ENCODE measurements around a stretch of chr16.

- RAMPAGE, long total RNA, result no peak
- RRBS, result no CpG with 5 or more reads among the region's 15 CpGs
PRO-cap:
- standard, result no peak
- CoPRO, capped RNA only, 2 experiments, result no peak in any of the 2 experiments
- CoPRO, capped and uncapped RNA, 2 experiments, result no peak in any of the 2 experiments
- CoPRO, uncapped RNA only, 2 experiments, result no peak in any of the 2 experiments
CAGE:
- cytosol, long polyA plus RNA, result no peak
- long polyA plus RNA, result no peak
- nucleolus, long total RNA, result no peak
- nucleus, long polyA plus RNA, result no peak
Observed at GRCh38 chr16:10737395-10737927, 6.2 kb upstream of the NUBP1 start.

DNA sequence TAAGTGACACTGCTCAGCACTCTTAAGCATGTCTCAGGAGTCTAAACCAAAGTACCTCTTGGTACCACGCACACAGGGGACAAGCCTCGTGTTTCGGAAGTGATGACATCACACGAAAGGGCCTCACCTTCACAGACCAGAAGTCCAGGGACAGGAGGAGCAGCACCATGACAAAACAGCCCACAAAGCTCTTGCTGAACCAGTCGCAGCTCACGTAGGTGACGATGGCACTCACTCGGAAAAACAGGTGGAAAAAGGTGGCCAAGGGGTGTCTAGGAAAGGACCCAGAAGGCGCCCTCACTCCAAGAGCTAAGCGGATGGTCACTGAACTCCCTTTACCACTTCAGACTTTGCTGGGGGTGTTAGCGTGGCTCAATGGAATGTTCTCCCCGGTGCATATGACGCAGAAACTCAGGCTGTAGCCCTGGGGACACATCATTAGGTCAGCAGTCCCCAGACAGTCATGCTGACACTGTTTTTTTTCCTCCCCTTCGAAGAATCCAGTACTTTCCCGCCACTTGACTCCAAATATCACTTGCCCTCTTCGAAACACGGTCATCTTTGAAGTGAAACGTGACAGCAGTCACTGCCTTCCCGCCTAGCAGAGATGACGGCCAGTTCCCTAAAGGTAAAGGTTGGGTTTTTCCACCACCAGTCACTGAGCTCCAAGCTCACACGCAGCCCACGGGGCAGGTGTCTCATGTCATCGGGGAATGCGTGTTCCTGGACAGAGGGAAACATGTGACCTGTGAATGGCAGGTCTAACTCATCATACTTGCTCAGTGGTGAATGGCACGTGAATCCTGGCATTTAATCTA, 31.4 kb downstream of the NUBP1 start:
- RAMPAGE, long total RNA, result no peak
- RRBS, result no CpG with 5 or more reads among the region's 25 CpGs
PRO-cap:
- standard, result no peak
- CoPRO, capped RNA only, 2 experiments, result no peak in any of the 2 experiments
- CoPRO, capped and uncapped RNA, 2 experiments, result no peak in any of the 2 experiments
- CoPRO, uncapped RNA only, 2 experiments, result no peak in any of the 2 experiments
CAGE:
- cytosol, long polyA plus RNA, result no peak
- long polyA plus RNA, result no peak
- nucleolus, long total RNA, result no peak
- nucleus, long polyA plus RNA, result no peak

- RAMPAGE, long total RNA, result no peak
- RRBS, result no CpG with 5 or more reads among the region's 4 CpGs
PRO-cap:
- standard, result no peak
- CoPRO, capped RNA only, 2 experiments, result no peak in any of the 2 experiments
- CoPRO, capped and uncapped RNA, 2 experiments, result no peak in any of the 2 experiments
- CoPRO, uncapped RNA only, 2 experiments, result no peak in any of the 2 experiments
CAGE:
- cytosol, long polyA plus RNA, result no peak
- long polyA plus RNA, result no peak
- nucleolus, long total RNA, result no peak
- nucleus, long polyA plus RNA, result no peak
Observed at GRCh38 chr16:10832246-10832781, 13.7 kb upstream of the TVP23A start.

DNA sequence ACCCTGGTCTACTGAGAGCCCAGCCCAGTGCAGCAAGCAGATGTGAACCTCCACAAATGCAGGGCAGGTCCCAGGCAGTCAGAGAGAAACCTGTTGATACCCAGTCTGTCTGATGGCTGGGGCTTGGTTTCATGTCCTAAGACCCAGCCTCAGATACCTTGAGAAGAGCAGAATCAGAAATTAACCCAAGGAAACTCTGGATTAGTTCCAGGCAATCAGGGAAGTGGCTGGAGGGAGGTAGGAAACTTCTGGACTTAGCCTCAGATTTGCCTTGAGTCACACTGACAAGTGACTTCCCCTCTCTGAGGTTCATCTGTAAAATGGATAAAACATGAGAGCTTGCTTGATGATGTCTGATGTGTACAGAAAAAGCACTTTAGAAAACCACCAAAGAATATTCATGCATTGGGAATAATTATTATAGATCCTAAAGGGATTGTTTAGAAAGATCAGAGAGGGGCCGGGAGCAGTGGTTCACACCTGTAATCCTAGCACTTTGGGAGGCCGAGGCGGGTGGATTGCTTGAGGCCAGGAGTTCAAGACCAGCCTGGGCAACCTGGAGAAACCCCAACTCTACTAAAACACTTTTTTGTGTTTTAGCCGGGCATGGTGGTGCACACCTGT, 3.6 kb downstream of the CIITA start:
- RAMPAGE, long total RNA, result no peak
- RRBS, result no CpG with 5 or more reads among the region's 4 CpGs
PRO-cap:
- standard, result no peak
- CoPRO, capped RNA only, 2 experiments, result no peak in any of the 2 experiments
- CoPRO, capped and uncapped RNA, 2 experiments, result no peak in any of the 2 experiments
- CoPRO, uncapped RNA only, 2 experiments, result no peak in any of the 2 experiments
CAGE:
- cytosol, long polyA plus RNA, result no peak
- long polyA plus RNA, result no peak
- nucleolus, long total RNA, result no peak
- nucleus, long polyA plus RNA, result no peak

GRCh38 chr16:10938865-10939454, 3.3 kb downstream of the DEXI start:
- RAMPAGE, long total RNA, result no peak
- RRBS, result no CpG with 5 or more reads among the region's 4 CpGs
PRO-cap:
- standard, result no peak
- CoPRO, capped RNA only, 2 experiments, result no peak in any of the 2 experiments
- CoPRO, capped and uncapped RNA, 2 experiments, result no peak in any of the 2 experiments
- CoPRO, uncapped RNA only, 2 experiments, result no peak in any of the 2 experiments
CAGE:
- cytosol, long polyA plus RNA, result no peak
- long polyA plus RNA, result no peak
- nucleolus, long total RNA, result no peak
- nucleus, long polyA plus RNA, result no peak

DNA sequence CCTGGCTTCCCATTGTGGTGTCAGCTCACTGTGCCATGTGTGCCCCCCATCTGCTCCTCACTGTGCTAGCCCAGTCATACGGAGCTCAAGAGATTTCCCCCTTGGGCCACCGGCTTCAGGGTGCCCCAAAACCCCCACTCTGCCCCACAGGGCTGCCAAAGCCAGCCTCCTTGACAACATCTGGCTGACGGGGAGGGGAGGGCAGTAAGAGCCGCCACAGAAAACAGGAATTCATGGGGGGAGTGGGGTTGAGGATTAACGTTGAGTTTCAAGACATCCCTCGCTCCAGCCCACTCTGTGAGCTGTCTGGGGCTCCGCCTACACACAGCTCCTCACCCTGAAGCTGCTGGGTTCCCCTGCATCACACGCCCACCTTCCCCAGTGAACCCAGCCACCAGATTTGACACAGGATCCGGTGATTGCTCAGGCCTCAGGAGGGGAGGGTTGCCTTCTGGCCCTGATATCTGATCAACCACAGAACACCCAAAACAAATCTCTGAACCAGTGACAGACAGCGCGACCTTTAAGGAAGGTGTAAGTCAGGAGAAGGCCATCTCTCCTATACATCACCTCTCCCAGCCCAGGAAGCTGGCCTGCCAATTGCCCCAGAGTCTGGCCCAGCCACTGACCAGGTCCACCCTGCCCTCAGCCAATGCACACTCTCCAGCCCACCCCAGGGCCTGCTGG, 132.0 kb downstream of the CLEC16A start:
- RAMPAGE, long total RNA, result no peak
- RRBS, result no CpG with 5 or more reads among the region's 11 CpGs
PRO-cap:
- standard, result no peak
- CoPRO, capped RNA only, 2 experiments, result no peak in any of the 2 experiments
- CoPRO, capped and uncapped RNA, 2 experiments, result no peak in any of the 2 experiments
- CoPRO, uncapped RNA only, 2 experiments, result no peak in any of the 2 experiments
CAGE:
- cytosol, long polyA plus RNA, result no peak
- long polyA plus RNA, result no peak
- nucleolus, long total RNA, result no peak
- nucleus, long polyA plus RNA, result no peak

DNA sequence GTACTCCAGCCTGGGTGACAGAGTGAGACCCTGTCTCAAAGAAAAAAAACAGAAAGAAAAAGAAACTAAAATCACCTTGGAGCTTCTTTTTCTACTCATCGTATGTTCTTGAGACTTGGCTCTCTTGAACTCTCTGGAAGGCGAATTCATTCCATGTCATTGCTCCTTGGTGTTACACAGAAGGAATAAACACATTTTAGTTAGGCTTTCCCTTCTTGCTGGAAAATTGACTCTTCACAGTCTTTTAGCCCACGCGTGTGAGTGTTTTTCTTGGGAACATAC, 142.4 kb downstream of the SOCS1 start:
- RAMPAGE, long total RNA, result no peak
- RRBS, result no CpG with 5 or more reads among the region's 4 CpGs
PRO-cap:
- standard, result unidirectional peak, minus-strand start at position 148 of the sequence
- CoPRO, capped RNA only, 2 experiments, result peak in 2 of 2 experiments; most common plus-strand start position 199 of the sequence (in 1); most common minus-strand start position 148 of the sequence (in 2)
- CoPRO, capped and uncapped RNA, 2 experiments, result no peak in any of the 2 experiments
- CoPRO, uncapped RNA only, 2 experiments, result no peak in any of the 2 experiments
CAGE:
- cytosol, long polyA plus RNA, result no peak
- long polyA plus RNA, result no peak
- nucleolus, long total RNA, result no peak
- nucleus, long polyA plus RNA, result no peak

DNA sequence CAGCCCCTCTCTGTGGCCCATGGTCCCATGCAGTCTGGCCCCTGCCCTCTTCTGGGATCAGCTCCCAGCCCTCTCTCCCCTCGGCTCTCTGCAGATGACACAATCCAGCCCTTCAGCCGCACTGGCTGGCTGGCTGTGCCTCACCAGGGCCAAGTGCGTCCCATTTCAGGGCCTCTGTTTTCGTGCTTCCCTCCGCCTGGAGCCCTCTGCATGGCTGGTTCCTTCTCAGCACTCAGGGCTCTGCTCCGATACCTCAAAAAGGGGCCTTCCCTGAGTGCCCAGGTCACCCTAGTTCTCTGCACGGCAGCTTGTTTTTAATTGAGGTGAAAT, 124.3 kb downstream of the SOCS1 start:
- RAMPAGE, long total RNA, result no peak
- RRBS, result no CpG with 5 or more reads among the region's 7 CpGs
PRO-cap:
- standard, result no peak
- CoPRO, capped RNA only, 2 experiments, result no peak in any of the 2 experiments
- CoPRO, capped and uncapped RNA, 2 experiments, result no peak in any of the 2 experiments
- CoPRO, uncapped RNA only, 2 experiments, result no peak in any of the 2 experiments
CAGE:
- cytosol, long polyA plus RNA, result no peak
- long polyA plus RNA, result no peak
- nucleolus, long total RNA, result no peak
- nucleus, long polyA plus RNA, result no peak

DNA sequence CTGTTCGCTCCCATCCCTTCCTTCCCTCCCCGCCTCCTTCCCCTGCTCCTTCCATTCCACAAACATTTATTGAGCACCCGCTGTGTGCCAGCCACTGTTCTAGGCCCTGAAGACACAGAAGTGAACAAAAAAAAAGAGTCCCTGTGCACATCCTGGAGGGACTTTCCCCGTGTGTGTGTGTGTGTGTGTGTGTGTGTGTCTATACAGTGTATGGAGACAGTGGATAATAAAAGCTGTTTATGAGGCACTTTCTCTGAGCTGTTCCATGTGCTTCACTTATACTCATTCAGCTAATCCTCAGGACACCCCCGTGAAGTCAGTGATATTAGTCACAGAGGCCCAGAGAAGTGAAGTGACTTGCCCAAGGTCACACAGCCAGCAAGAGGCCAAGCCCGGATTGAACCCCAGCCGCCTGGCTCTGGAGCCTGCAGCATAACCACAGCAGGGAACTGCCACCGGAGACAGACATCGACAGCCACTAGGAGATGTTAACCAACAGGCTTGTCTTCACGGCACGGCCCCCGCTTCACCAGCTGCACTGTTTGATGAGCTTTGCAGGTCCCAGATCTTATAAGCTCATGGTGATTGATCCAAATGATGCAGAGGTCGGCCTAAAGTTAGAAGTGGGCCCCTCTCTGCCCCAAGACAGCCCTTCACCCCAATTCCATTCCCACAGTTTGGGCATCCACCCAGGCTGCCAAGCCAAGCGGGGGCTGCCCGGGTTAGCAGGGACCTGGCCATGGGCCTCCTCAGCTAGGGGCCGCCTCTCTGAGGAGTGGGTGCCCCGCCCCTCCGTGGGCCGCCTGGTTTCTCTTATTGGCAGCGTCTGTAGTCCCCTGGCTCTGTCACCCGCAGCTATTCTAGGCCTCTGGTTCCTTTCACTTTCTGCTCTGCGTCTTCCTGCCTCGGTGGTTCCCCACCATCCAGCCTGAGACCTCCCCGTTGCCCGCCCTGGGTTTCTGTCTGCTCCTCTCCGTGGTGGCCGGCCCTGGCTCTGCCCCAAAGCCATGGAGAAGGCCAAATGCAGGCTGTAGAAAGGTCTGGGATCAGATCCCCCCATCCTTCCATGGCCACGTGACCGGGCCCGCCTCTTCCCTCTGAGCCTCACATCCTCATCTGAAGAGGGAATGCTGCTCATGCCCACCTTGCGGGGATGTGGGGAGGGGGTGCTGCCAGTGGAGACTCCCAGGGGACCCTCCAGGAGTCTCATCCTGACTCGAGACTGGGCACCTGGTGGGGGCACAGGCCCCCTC, 30.9 kb downstream of the SOCS1 start:
- RAMPAGE, long total RNA, result no peak
- RRBS, result 84% methylated on average over 3 of the region's 32 CpGs
PRO-cap:
- standard, result no peak
- CoPRO, capped RNA only, 2 experiments, result no peak in any of the 2 experiments
- CoPRO, capped and uncapped RNA, 2 experiments, result no peak in any of the 2 experiments
- CoPRO, uncapped RNA only, 2 experiments, result no peak in any of the 2 experiments
CAGE:
- cytosol, long polyA plus RNA, result no peak
- long polyA plus RNA, result no peak
- nucleolus, long total RNA, result no peak
- nucleus, long polyA plus RNA, result no peak

DNA sequence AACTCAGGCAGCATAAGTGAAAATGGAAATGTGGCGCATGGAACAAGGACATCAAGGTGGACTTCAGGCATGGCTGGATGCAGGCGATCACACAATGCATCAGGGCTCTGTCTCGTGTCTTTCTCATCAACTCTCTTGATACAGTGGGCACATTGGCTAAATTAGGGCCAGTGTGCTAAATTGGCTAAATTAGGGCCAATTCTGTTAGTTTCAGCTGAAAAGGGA, 17.7 kb downstream of the SOCS1 start:
- RAMPAGE, long total RNA, result no peak
- RRBS, result no CpG with 5 or more reads among the region's 3 CpGs
PRO-cap:
- standard, result no peak
- CoPRO, capped RNA only, 2 experiments, result peak in 2 of 2 experiments; most common minus-strand start position 93 of the sequence (in 1)
- CoPRO, capped and uncapped RNA, 2 experiments, result peak in 2 of 2 experiments; most common minus-strand start position 120 of the sequence (in 1)
- CoPRO, uncapped RNA only, 2 experiments, result peak in 1 of 2 experiments; most common minus-strand start position 163 of the sequence (in 1)
CAGE:
- cytosol, long polyA plus RNA, result no peak
- long polyA plus RNA, result no peak
- nucleolus, long total RNA, result no peak
- nucleus, long polyA plus RNA, result no peak

DNA sequence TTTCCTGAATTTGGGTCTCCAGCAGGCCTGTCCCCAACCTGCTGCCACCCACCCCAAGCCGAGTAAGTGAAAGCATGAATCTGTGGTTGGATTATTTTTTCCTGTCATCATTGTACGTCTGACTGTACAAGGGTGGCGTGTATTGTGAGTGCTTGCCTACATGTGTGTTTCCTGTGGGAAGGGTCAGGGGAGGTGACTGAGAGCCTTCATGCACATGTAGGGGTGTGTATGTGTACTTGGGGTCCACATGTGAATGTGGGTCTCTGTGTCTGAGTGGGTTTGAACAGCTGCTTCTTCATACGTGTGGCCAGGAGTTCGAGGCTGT, 5.3 kb downstream of the TNP2 start:
- RAMPAGE, long total RNA, result no peak
- RRBS, result no CpG with 5 or more reads among the region's 5 CpGs
PRO-cap:
- standard, result no peak
- CoPRO, capped RNA only, 2 experiments, result no peak in any of the 2 experiments
- CoPRO, capped and uncapped RNA, 2 experiments, result no peak in any of the 2 experiments
- CoPRO, uncapped RNA only, 2 experiments, result no peak in any of the 2 experiments
CAGE:
- cytosol, long polyA plus RNA, result no peak
- long polyA plus RNA, result no peak
- nucleolus, long total RNA, result no peak
- nucleus, long polyA plus RNA, result no peak

DNA sequence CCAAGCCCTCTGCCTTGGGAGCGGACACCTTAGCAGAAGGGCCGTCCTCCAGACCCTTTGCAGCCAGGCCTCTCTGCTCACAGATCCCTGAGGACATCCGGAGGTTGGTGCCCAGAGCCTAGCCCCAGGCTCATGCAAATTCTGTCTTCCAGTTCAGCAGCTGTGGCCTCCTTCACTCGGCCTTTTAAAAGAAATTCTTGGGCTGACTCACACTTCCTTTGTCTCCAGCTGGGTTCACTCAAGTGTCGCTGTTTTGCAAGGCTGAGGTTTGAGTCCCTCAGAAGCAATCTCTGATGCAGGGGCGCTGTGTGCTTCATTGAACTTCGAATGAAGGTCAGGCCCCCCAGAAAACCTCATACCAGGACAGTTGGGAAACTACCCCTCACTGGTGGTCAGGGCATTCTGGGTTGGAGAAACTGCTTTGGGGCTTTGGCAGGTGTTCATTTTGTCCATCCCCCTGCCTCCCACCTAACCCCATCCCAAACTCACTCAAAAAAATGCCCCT, 16.7 kb upstream of the RMI2 start:
- RAMPAGE, long total RNA, result no peak
- RRBS, result no CpG with 5 or more reads among the region's 7 CpGs
PRO-cap:
- standard, result no peak
- CoPRO, capped RNA only, 2 experiments, result no peak in any of the 2 experiments
- CoPRO, capped and uncapped RNA, 2 experiments, result no peak in any of the 2 experiments
- CoPRO, uncapped RNA only, 2 experiments, result no peak in any of the 2 experiments
CAGE:
- cytosol, long polyA plus RNA, result no peak
- long polyA plus RNA, result no peak
- nucleolus, long total RNA, result no peak
- nucleus, long polyA plus RNA, result no peak

GRCh38 chr16:11329015-11329681, 16.1 kb upstream of the RMI2 start:
- RAMPAGE, long total RNA, result no peak
- RRBS, result no CpG with 5 or more reads among the region's 10 CpGs
PRO-cap:
- standard, result no peak
- CoPRO, capped RNA only, 2 experiments, result no peak in any of the 2 experiments
- CoPRO, capped and uncapped RNA, 2 experiments, result no peak in any of the 2 experiments
- CoPRO, uncapped RNA only, 2 experiments, result no peak in any of the 2 experiments
CAGE:
- cytosol, long polyA plus RNA, result no peak
- long polyA plus RNA, result no peak
- nucleolus, long total RNA, result no peak
- nucleus, long polyA plus RNA, result no peak

DNA sequence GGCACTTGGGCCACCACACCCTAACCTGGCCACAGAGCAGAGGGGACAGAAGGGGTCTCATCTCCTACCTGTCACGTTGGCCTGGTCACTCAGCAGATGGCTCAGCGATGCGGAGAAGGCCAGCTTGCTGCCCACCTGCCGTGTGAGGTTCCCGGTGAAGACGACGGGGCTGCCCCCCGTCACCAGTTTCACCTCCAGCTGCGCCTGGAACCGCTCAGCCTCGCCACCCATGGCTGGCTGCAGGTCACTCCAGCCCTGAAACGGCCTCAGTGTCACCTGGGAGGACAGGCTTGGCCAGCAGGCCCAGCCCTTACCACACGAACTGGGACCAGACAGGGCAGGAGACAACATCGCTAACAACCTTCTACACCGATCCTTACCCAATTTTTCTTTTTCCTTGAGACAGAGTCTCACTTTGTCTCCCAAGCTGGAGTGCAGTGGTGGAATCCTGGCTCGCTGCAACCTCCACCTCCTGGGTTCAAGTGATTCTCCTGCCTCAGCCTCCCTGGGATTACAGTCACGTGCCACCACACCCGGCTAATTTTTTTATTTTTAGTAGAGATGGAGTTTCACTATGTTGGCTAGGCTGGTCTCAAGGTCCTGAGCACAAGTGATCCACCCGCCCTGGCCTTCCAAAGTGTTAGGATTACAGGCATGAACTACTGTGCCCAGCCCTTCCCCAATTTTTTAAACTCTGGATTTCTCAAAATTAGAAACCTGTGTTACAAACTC, 64.8 kb downstream of the ENSG00000188897 start:
- RAMPAGE, long total RNA, result no peak
- RRBS, result no CpG with 5 or more reads among the region's 19 CpGs
PRO-cap:
- standard, result no peak
- CoPRO, capped RNA only, 2 experiments, result no peak in any of the 2 experiments
- CoPRO, capped and uncapped RNA, 2 experiments, result no peak in any of the 2 experiments
- CoPRO, uncapped RNA only, 2 experiments, result no peak in any of the 2 experiments
CAGE:
- cytosol, long polyA plus RNA, result no peak
- long polyA plus RNA, result no peak
- nucleolus, long total RNA, result no peak
- nucleus, long polyA plus RNA, result no peak

- RAMPAGE, long total RNA, result no peak
- RRBS, result no CpG with 5 or more reads among the region's 13 CpGs
PRO-cap:
- standard, result no peak
- CoPRO, capped RNA only, 2 experiments, result no peak in any of the 2 experiments
- CoPRO, capped and uncapped RNA, 2 experiments, result no peak in any of the 2 experiments
- CoPRO, uncapped RNA only, 2 experiments, result no peak in any of the 2 experiments
CAGE:
- cytosol, long polyA plus RNA, result no peak
- long polyA plus RNA, result no peak
- nucleolus, long total RNA, result no peak
- nucleus, long polyA plus RNA, result no peak
Observed at GRCh38 chr16:11556594-11557703, 29.8 kb downstream of the LITAF start.

- RAMPAGE, long total RNA, result no peak
- RRBS, result 26% methylated on average over 4 of the region's 22 CpGs
PRO-cap:
- standard, result no peak
- CoPRO, capped RNA only, 2 experiments, result no peak in any of the 2 experiments
- CoPRO, capped and uncapped RNA, 2 experiments, result no peak in any of the 2 experiments
- CoPRO, uncapped RNA only, 2 experiments, result no peak in any of the 2 experiments
CAGE:
- cytosol, long polyA plus RNA, result no peak
- long polyA plus RNA, result no peak
- nucleolus, long total RNA, result no peak
- nucleus, long polyA plus RNA, result no peak
Observed at GRCh38 chr16:11572123-11573019, 14.3 kb downstream of the LITAF start.

GRCh38 chr16:11596681-11597649, 10.2 kb upstream of the LITAF start:
- RAMPAGE, long total RNA, result no peak
- RRBS, result no CpG with 5 or more reads among the region's 9 CpGs
PRO-cap:
- standard, result no peak
- CoPRO, capped RNA only, 2 experiments, result no peak in any of the 2 experiments
- CoPRO, capped and uncapped RNA, 2 experiments, result no peak in any of the 2 experiments
- CoPRO, uncapped RNA only, 2 experiments, result no peak in any of the 2 experiments
CAGE:
- cytosol, long polyA plus RNA, result no peak
- long polyA plus RNA, result no peak
- nucleolus, long total RNA, result no peak
- nucleus, long polyA plus RNA, result no peak